Jurkat, Clone E6-1 (cell line): ENCODE measurements around the genes PTPRO and LMO3.

GRCh38 chr12:15322279-15323216 lies at the start of gene PTPRO:
Gene PTPRO (plus strand): TSS chr12:15322508.
- RRBS: no CpG with 5 or more reads among the region's 72 CpGs

DNA sequence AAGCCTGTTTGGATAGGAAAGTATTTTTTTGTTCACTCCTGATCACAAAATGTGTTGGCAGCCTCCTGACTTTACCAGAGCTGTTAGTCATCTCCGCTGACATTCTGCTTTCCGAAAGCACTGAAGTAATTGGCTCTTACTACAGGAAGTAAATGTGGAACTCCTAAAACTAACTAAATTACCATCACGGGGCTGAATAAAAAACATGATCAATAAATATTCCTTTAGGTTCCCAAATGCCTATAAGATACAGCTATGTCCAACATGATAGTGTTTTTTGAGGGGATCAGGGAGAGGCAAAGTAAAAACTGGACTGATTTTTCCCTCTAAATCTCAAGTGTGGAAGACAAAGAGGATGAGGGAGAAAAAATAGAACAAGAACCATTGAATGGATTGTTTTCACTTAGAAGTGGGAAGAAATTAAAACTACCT lies 225.4 kb downstream of the EPS8 start:
- RRBS: no CpG with 5 or more reads among the region's 3 CpGs

- RRBS: no CpG with 5 or more reads among the region's 4 CpGs
These were observed 1.5 kb downstream of the EPS8 start for GRCh38 chr12:15787668-15788148.

DNA sequence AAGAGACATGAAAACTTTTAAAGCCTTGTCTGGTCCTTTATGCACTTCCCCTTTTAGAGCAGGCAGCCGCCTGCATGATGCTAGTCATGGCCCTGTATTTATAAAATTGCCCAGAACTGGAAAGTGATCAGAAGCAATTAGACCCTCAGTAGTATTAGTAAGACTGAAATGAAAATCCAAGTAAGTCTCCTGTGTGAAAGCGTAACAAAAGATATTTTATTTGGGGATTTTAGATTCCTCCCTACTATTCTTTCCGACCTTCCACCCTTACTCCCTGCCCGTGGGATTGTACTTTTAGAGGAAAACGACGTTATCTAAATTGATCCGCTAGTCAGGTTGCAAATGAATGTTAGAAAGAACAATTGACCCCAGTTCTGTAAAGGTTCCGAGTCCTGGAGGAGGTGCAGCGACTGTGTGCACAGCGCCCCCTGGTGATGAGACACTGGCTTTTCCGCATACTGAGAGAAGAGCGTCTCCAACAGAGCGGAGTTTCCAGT lies 12.3 kb downstream of the MGST1 start:
- RRBS: no CpG with 5 or more reads among the region's 13 CpGs

DNA sequence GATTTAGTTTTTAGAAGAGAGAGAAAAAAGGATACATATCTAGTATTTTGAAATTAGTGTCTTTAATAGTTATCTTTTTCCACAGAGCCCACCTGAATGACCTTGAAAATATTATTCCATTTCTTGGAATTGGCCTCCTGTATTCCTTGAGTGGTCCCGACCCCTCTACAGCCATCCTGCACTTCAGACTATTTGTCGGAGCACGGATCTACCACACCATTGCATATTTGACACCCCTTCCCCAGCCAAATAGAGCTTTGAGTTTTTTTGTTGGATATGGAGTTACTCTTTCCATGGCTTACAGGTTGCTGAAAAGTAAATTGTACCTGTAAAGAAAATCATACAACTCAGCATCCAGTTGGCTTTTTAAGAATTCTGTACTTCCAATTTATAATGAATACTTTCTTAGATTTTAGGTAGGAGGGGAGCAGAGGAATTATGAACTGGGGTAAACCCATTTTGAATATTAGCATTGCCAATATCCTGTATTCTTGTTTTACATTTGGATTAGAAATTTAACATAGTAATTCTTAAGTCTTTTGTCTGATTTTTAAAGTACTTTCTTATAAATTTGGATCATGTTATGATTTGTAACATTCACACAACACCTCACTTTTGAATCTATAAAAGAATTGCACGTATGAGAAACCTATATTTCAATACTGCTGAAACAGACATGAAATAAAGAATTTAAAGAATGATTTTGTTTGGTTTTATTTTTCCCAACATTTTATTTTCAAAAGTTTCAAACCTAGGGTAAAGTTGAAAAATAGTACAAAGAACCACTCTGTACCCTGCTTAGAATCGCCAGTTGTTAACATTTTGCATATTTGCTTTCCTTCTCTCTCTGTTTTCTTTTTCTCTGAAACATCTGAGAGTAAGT lies 16.5 kb downstream of the MGST1 start:
- RRBS: no CpG with 5 or more reads among the region's 5 CpGs

DNA sequence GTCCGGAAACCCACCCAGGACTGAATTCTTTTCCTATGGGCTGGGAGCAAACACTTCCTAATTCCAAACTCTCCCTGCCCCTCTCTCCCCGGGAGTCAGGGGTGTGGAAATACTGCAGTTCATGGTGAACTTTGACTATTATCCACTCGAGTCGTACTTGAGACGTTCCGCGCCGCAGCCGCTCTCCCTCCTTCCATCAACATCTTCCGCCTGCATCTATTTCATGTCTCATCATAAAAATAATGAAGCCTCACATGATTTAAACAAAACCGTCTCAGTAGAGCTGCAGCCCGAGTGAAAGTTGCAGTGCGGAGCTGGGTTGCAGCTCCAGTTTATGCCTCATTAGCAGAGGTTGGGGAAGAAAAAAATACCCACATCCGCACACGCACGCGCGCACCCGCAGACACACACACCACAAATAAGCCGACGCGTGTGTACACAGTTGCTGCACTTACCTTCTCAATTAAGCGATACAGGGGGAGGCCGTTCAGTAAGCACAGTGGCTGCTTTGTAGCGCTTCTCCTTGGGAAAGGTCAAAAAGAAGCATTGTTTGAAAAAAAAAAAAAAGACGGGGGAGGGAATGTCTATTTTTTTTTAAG lies at the start of gene LMO3:
Gene LMO3, minus strand, starts transcription at position 552 of the 599 bp plus-strand sequence.
- RRBS: 21% methylated on average over 2 of the region's 26 CpGs

DNA sequence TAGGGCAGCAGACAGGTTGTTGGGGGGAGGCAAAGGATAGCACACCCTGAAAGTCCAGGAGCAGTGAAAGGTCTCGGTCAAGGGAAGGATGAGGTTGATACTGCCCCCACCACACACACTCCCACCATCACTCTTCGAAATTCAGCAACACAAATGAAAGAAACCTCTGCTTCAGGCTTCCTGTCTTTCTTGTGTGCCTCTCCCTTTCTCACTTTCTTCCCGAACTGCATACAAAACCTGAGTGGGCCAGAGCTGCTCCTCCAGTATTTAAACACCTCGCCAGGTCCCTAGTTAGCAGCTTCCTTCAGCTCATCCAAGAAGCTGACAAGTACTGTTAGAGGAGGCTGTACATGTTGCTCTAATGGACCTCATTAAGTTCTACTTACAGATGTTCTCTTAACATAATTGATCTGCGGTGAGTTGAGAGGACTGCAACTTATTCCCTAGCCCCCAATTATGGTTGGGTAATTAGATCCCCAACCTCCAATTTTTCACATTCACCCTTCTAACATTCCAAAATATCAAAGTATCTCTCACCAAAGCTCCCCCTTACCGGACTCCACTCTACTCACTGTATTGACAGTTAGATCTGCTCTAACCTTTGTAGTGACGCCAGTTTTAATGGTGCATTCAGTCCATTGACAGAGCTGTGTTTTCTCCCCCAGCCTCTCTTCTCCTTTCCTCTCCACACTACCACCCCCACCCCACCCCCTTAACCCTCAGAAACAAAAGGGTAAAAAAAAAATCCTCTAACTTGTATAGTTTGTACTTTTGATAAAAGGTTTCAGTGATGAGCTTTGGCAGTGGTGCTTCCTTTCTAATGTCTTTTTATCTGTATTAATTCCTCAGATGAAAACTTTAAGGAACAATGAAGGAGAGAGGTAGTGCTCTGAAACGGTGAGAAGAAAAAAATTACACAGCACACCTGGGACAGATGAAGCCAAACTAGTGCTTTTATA lies 4.3 kb upstream of the LMO3 start:
- RRBS: no CpG with 5 or more reads among the region's 8 CpGs

GRCh38 chr12:17281131-17281603 lies 675.2 kb upstream of the LMO3 start:
- RRBS: no CpG with 5 or more reads among the region's 3 CpGs

- RRBS: no CpG with 5 or more reads among the region's 2 CpGs
These were observed 59.0 kb upstream of the RERGL start for GRCh38 chr12:18148867-18149455.

- RRBS: no CpG with 5 or more reads among the region's 4 CpGs
These were observed 35.6 kb downstream of the PIK3C2G start for GRCh38 chr12:18296903-18297320.

DNA sequence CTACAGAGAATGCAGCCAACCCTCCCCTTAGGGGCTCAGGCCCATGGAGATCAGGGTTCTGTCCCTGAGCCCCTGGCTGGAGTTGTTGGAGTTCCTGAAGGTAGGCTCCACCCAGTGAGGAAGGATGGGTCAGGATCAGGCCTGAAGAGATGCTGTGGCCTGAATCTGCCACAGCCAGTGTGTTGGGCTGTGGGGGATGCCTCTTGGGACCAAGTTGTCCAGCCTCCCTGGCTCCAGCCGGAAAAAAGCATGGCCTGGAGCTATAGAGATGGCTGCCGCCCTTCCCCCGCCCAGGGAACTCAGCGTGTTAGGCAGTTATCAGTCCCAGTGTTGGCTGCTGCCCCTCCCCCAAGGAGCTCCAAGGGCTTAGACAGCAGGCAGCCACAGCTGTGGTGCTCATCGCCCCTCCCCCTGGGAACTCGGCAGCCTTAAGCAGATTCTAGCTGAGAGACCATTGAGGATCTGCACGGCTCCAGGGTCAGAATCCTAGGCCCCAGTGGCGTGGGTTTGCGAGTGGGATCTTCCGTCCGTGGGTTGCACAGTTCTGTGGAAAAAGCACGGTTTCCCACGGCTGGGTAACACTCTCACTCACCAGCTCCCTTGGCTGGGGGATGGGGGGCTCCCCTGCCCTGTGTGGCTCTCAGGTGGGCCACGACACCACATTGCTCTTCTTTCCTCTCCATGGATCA lies 158.1 kb downstream of the CAPZA3 start:
- RRBS: no CpG with 5 or more reads among the region's 14 CpGs

DNA sequence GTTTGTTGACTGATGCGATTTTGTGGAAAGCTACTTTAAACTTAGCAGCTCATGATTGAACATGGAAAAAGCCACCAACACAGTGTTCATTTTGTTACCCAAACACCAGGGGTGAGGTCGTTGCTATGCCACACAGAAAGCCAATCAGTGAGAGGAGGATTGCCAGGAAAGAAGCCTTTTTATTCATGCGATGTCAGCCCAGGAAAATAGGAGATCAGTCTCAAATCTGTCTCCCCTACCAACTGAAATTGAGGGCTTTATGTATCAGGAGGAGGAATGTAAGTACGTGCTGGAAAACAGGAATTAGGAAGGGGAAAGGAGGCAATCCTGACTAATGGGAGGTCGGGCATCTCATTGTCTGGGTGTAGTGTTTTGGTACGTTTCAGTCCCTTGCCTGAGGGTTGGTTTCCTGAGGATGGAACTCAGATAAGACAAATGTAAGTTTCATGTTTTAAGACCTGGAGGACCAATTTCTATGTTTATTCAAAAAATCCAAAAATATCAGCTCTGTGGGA lies 92.7 kb upstream of the PLEKHA5 start:
- RRBS: no CpG with 5 or more reads among the region's 6 CpGs

GRCh38 chr12:19306148-19306706 lies 133.1 kb upstream of the AEBP2 start:
- RRBS: 97% methylated on average over 7 of the region's 36 CpGs

DNA sequence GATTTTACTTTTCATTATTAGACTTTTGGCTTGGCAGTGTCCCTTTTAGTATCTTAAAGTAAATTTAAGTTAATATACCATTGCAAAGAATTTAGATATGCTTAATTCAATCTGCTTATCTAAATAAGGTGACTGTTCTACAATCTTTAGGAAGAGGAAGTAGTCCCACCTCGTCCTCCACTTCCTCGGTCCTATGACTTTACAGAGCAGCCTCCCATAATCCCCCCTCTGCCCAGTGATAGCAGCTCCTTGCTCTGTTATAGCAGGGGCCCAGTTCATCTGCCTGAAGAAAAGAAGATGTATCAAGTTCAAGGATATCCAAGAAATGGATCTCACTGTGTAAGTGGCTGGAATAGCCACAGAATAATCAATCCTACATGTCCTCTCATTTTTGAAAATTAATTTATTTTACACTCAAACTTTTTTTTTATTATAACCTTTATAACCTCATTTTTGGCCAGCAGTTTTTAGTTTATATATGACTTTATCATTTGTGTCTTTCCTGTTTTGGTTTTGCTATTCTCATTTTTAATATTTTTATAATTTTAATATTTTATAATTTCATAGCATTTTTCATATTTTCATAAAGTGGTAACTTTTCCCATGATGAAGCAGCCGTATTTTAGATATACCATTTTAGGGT lies 92.3 kb upstream of the AEBP2 start:
- RRBS: no CpG with 5 or more reads among the region's 3 CpGs

- RRBS: no CpG with 5 or more reads among the region's 5 CpGs
These were observed 87.6 kb downstream of the AEBP2 start for GRCh38 chr12:19526767-19527448.

DNA sequence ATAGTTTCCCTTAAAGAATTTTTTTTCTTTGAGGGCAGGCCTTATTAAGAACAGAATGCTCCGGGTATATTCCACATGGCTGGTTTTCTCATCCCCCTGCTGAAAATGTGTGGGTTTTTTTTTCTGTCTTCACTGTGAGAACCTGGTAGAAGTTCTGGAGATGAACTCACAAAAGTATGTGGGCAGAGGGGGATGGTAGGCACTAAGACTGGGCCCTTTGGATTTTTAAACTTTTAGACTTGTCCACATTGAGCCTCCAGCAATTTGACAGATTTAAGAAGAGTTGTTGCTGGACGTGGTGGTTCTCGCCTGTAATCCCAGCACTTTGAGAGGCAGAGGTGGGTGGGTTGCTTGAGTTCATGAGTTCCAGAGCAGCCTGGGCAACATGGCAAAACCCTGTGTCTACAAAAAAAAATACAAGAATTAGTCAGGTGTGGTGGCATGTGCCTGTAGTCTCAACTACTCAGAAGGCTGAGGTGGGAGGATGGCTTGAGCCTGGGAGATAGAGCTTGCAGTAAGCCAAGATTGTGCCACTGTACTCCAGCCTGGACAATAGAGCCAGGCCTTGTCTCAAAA lies 93.4 kb downstream of the AEBP2 start:
- RRBS: no CpG with 5 or more reads among the region's 3 CpGs

DNA sequence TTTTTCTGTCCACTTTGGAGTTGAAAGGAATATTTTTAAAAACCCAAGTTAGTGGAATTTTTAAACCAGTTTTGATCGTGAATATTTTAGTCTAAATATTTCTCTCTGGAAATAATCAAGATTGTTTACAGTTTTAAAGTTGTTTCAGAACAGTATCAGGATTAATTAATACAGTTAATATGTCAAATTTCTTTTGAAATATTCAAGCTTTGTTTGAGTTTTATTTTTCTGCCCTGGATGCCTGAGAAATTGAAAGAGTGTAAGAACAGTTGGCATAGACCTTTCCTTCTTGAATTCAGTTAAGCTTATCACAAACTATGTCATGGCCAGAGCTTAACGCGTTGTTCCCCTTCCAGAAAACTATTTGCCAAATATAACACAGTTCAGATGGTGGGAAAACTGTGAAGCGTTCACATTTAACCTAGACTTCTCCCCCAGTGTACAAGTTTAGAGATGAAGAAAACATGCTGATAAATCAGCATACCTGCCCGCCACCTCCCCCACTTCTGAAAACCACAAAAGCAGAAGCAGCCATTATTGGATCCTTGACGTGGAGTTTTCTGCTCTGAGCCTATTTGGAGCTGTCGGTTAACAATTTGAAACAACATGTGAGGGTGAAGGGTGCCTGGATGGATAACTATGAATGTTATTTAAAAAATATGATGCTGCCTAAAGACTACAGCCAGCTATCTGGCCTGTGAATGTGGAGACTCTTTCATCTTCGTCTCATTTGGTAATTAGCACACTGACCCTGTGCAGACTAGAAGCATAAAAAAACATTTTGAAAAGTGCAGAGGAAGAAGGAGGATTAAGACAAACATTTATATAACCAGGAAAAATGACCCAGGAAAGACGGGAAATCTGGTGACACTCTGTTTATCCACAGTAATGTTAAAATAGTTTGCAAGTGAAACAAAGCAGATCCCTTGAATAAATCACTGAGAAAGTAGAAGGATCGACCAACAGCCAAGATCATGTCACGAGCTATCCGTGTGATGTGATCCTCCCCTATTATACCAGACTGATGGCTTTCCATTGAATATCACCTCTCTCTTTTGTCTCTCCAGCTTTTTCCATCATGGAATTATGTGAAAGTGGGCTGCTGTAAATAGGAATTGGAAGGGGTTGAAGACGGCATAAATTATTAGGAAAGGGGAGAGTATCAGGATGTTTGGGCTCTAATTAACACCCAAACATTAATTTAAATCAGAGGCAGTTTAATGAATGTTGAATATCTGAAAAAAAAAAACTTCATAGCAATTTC lies 408.2 kb downstream of the AEBP2 start:
- RRBS: no CpG with 5 or more reads among the region's 13 CpGs

- RRBS: no CpG with 5 or more reads among the region's 3 CpGs
These were observed 27.9 kb downstream of the PDE3A start for GRCh38 chr12:20396250-20396700.

DNA sequence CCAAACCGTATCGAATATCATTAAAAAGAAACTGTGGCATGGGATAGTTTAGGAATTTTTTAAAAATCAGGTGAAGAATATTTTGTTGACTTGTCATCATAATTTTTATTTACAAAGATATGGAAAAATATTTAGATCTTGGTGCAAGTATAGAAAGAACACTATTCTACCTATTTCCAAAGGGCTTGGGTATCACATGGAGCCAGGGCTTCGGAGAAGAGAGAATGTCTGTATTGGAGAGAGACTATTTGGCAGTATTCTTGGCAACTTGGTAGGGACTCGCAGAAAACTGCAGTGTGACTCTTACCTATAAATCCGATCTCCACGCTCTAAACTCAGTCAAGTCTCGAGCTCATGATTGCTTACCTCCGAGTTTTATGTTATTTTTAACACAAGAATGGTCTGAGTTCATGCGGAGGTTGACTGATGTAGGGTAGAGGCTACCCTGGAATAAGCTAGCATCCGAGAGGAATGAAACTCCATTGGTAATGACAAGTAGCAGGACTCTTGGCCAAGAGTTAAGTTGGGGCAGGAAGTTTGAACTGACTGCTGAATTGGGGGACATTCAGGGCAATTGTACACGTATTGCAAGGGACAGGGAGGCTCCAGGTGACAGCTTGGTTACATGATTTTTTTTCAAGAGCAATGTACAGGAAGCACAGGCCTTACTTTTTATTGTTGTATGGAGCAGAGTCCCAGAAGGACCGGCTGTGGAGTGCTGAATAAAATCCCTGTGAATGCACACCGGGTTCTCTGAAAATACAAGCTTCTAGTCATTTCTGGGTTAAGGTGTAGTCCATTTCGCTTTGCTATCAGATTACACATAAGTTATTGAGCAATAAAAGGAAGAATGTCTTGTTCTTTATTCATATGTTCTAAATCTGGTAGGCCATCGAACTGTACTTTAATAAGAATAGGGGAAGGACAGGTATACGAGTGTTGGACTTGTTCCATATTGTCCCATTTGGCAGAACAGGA lies 52.0 kb downstream of the PDE3A start:
- RRBS: no CpG with 5 or more reads among the region's 16 CpGs